HGPS cell (cell line): Measurements from ENCODE around the gene BORCS6.

- RRBS: 2% methylated on average over 27 of the region's 92 CpGs
These were observed 629 bp downstream of the RNF227 start for GRCh38 chr17:7915151-7916169.

DNA sequence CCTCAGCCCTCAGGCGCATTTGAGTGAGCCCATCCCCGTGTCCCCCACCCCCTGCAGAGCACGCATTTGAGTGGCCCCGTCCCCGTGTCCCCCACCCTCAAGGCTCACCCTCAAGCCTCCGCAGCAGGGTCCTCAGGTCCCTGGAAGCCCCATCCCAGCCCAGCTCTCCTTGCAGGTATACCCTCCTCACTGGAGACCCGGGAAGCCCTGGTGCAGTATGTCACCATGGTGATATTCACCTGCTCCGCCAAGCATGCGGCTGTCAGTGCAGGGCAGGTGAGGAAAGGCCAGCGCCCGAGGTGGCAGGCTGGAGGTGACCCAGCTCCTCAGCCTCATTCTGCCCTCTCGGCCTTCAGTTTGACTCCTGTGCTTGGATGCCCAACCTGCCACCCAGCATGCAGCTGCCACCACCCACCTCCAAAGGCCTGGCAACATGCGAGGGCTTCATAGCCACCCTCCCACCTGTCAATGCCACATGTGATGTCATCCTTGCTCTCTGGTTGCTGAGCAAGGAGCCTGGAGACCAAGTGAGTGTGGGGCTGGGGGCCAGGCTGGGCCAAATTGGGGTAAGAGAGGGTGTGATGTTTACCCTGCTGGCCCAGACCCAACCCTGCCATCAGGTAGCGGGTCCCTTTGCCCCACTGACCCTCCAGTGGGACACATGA is 8.7 kb downstream of the ALOX15B start:
- RRBS: no CpG with 5 or more reads among the region's 14 CpGs

- RRBS: no CpG with 5 or more reads among the region's 7 CpGs
These were observed 12.2 kb downstream of the ALOXE3 start for GRCh38 chr17:8105945-8106603.

DNA sequence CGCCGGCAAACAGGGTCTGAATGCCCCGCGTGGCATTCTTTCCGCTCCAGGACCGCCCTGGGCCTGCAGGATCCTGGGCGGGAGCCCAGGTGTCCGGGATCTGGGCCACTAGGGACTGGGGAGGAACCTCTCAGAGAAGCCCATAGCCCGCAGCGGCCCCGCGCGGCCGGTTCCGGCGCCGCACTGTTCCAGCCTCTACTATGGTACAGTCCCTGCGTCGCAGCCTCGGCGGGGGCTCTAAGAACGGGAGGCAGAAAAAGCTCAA is 361 bp upstream of the ALOXE3 start:
- RRBS: 3% methylated on average over 5 of the region's 22 CpGs

DNA sequence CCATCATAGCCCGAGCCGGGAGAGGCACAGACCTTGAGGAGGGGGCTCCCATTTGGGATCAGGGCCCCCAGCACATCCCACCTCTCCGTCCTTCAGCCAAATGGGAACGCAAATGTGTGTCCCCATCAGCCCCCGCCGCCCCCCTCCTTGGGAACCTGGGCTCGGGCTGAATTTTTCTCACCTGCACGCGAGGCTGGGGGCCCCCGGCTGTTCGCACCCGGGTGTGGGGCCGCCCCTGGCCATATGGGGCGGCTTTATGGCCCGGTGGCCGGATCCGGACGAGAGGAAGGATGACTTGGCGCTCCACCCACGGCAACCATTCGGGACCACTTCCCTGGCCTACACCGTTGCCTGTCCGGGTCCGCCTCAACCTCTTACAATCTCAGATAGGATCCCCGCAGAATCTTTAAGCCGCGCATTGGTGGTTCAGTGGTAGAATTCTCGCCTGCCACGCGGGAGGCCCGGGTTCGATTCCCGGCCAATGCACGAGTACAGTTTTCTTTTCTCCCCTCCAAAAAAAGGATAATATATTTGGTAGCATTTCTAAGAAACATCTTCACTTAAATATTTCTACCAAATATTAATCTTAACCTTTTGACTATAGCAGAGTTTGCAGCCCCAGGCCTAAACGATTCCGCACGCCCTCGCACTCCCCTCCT is 1.6 kb upstream of the HES7 start:
- RRBS: 3% methylated on average over 10 of the region's 38 CpGs

DNA sequence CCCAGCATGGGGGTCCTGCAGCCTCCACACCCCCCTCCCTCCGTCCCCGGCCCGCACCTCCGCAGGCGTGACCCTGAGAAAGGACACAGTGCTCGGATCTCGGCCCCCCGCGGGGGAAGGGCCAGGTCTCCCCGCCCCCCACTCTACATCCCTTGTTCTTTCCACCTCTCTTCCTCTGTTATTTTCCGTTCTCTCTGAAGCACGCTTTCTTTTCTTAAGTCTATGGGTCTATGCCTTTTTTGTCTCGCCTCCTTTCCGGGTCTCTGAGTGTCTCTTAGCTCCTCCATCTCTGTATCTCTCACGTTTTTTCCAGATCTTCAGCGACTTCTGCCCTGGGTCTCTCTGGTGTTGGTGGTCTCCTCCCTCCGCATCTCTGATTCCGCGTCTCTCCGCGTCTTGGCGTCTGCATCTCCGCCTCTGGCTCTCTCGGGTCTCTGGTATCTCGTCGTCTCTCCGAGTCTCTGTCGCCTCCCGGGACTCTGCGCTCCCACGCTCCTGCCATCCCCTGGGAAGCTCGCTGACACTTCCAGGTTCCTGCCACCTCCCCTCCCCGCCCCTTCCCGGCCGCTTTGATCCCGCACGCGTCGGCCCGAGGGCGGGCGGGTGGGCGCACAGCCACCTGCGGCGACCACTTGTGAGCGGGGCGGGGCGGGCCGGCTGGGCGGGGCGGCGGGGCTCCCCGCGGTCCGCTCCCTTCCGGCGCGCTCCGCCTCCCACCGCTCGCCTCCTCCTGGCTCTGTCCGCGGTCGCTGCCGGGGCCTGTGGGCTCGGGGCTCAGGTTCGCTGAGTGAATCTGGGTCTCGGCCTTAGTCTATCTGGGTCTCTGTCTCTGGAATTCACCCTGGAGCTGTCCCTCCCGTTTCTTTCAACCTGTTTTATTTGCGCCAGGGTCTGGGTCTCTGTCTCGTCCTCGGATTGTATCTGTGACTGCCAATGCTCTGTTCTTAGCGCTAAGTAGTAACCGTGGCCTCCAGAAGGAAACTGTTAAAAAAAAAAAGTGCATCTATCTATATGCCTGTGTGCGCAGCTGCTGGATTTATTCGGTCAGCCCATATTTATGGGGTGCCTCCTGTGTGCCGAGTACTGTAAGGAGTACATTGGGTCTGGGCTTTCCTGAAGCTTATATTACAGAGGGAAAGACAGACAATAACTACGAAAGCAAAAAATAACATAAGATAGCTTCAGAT is 2.5 kb upstream of the HES7 start:
- RRBS: 2% methylated on average over 27 of the region's 78 CpGs

DNA sequence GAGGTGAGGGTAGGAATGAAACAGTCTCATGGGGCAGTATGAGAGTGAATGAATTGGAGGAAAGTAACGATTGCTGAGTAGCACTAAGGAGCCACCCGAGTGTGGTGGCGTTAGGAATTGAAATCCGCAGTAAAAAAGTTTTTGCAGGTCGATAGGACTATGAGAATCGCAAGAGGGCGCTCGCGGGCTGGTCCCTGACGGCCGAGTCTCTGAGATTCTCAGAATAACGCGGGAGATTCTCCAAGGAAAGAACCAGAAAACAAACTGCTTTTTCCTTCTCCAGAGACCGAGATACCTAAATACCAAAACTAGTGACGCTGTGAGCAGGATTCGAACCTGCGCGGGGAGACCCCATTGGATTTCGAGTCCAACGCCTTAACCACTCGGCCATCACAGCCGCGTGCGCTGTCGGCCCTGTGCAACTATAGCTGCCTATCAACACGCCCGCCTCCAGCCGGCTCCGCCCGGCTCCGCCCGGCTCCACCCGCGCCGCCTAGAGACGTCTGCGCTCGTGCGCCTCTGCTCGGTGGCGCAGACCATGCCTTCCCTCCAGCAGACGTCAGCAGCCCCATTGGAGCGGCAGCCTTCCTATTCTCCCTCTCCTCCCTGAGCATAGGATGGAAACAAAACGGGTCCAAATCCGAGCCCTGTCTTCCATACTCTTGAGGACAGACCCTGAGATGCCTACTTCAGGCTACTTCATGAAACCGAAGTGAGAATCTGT is 13.5 kb downstream of the PER1 start:
- RRBS: no CpG with 5 or more reads among the region's 46 CpGs

DNA sequence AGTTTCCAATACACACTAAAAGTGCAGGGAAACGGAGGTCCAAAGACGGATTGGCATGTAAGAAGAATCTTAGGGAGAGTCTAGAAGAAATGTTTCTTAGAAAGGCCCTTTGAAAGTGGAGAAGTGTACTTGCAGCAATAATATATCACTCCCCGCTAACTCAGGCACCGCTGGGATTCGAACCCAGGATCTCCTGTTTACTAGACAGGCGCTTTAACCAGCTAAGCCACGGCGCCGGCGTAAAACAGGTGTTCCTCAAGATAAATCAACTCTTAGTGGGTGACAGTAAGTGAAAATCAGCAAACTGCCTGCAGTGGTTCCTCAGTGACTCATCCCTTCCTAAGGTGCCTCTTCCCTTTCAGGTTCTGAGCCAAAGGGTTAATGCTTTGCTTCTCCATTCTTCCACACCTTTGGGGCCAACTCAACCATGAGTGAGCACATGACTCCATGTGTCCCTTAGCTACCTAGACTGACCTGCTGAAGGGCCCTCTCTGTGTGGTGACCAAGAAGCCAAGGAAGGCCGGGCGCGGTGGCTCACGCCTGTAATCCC is 12.8 kb downstream of the PER1 start:
- RRBS: no CpG with 5 or more reads among the region's 14 CpGs

DNA sequence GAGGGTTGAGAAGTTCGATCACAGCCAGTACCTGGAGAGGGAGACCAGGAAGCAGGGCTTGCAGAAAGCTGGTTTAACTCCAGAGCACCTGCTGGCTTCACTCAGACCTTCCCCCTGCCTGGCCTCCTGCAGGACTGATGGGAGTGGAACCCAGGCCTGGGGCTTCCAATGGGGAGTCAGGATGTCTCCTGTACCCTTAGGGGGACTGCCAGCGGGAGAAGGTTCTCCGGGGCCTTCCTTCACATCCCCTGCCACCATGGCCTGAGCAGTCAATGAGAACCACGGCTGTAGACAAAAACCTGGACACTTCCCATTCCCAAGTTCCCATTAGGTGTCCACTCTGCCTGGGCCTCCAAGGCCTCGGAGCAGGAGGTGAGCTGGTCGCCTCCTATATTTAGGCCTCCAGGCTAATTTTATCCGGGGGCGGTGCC is 1.4 kb downstream of the PER1 start:
- RRBS: no CpG with 5 or more reads among the region's 8 CpGs

GRCh38 chr17:8189117-8190241 is at the start of gene BORCS6:
Gene BORCS6, minus strand, starts transcription at chr17:8190180.
- RRBS: 2% methylated on average over 61 of the region's 120 CpGs

DNA sequence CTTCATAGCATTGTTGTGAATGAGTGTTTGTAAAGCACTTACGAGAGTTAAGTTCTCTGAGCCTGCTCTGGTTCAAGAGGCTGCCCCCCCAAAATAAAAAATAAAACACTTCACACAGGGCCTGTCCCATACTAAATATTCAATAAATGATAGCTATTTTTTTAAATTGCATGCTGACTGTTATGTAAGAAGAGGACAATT is 15.6 kb upstream of the NDEL1 start:
- RRBS: no CpG with 5 or more reads among the region's 1 CpG

GRCh38 chr17:8469965-8470609 is 34.4 kb downstream of the NDEL1 start:
- RRBS: 86% methylated on average over 3 of the region's 15 CpGs

DNA sequence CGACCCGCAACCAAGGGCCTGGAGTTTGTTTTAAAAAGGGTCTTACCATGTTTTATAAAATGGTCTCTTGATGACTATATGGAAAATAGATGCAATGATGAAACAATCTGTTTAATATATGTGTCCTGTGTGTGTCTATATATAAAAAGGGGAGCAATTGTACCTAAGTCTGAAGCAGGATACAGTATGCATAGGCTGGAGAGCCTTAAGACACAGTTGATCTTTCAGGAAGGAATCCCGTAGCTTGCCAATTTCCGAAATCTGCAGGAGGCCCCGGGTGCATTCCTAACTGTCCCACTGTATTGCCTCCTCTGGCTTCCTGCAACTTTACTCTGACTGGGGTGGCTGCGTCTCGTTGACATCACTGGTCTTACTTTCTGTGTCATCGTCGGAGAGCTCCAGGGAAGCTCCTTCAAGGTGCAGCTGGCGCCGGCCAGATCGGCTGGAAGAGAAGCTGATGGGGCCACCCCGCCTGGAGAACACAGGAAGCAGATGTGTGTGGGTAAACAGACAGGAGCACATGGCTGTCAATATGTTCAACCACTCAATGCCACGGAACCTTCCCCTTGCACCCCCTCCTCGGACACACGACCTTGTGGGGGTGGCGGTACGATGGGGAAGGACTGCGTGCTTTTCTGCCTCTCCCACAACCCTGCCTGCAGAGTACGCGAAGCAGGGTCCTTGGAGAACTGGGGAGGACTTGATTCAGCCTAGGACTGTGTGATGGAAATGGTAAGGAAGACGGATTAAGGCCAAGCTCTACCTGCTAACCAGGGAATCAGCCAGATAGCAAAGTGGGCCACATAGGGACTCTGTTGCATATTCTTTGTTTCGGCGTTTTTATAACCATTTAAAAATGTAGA is 40.0 kb downstream of the NDEL1 start:
- RRBS: no CpG with 5 or more reads among the region's 24 CpGs

- RRBS: no CpG with 5 or more reads among the region's 10 CpGs
These were observed 9.1 kb downstream of the MYH10 start for GRCh38 chr17:8621375-8621960.

DNA sequence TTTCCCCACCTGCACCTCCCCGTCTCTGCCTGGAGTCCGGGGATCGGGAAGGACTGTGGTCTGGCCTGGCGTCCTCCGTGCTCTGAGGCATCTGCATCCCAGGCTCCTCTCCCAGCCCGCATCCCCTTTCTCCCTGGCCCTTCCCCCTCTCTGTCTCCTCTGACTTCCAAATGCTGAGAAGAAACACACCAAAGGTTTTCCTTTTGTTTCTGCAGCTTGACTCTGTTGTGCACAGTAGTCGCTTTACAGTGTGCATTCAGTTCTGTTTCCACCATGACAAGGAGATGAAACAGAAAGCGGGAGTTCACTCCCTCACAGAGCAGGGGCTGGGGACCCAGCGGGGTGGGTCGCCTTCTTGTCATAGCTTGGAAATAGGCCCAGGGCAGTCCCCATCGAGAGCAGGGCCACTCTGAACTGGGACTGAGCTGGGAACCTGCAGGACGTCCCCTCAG is 27.0 kb upstream of the PIK3R6 start:
- RRBS: 17% methylated on average over 2 of the region's 12 CpGs

DNA sequence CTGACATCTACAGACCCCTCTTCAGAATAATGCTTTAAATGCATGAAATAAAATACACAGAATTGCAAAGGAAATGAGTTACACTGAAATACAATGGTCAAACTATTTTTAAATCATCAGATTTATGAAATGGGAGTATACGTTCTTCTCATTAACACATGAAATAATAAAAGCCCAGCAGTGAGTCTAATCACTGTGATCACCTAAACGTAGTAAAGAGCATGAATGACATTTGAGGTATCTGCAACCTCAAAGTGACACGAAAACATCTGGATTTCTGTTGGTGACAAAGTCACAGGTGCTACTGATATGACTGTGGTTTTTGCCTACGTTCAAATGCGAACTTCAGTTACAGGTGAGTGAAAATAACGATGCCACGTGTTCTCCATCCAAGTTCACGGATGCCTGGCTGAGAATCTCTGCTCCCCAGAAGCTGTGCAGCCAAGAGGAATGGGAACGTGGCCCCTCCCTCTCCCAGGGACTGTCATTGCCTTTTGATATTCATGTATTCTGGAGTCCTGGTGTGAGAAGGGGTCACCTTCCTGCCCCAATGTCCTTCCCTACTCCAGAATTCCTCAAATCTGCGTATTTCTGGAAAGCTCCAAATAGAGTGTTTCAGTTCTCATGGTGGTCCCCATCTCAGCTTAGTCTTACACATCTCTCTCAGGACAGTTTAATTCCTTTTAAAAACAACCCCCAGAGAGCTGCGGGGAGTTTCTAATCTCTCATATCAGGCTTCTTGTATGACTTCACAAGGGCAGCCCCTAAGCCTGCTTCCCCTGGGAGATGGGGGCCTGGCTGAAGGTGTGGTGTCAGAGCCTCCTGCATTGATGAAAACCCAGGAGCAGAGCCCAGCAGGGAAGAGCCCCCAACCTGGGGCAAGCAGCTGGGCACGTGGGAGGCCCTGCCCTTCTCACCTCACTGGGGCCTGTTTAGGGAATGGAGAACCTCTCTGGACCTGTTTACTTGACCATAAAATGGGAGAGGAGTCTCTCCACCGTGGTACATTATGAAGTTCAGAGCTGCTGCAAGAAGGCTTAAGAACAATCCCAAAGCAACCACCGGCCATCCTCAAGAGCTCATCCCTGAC is 25.8 kb downstream of the PIK3R5 start:
- RRBS: no CpG with 5 or more reads among the region's 14 CpGs

DNA sequence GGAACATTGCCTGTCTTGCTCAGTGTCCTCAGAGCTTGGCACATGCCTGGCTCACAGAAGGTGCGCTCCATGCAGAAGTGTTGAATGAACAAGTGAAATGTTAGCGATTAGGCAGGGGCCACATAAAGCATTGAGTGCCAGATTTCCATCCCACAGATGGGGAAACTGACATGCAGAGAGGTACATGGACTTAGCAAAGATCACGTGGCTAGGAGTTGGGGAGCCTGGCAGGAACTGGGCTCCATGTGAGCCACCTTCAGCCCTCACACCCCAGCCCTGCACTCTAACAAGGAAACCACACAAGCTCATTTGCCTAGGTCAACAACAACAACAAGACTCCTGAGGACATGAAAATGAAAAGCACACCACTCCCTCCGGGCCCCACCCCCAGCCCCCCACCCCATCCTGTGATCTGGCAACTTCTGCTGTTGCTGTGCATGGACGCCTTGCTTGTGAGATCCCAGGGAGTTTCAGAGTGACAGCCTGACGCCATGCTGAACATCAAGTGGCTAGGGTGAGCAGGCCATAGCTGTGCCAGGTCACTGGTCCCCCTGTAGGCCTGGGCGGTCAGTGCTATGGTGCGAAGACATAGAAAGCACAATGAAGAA is 4.9 kb downstream of the PIK3R5 start:
- RRBS: no CpG with 5 or more reads among the region's 8 CpGs

- RRBS: 71% methylated on average over 4 of the region's 24 CpGs
These were observed 1.4 kb upstream of the PIK3R5 start for GRCh38 chr17:8966462-8967700.

- RRBS: no CpG with 5 or more reads among the region's 7 CpGs
These were observed 7.0 kb downstream of the NTN1 start for GRCh38 chr17:9028299-9028774.

DNA sequence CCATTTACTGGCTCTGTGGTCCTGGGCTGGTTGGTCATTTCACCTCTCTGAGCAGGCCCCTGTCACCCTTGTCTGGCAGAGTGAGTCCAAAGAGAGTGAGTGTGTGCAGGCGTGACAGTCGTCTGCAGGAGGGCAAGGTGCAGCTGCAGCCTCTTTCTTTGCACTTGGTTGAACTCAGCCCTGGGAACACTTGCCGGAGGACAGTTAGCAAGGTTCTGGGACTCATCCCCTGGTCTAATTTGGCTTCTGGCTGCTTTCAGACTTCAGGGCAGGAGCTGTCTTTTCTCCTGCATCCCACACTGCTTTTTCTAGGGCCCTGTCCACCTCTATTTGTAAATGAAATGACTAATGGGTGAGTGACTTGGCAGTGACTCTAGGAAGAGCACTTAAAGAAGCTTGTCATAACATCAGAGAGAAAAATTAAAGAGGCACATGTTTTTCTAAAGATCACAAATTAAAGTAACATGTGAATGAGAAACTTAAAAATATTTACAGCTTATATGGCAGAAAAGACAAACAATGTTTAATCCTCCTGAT is 137.4 kb downstream of the NTN1 start:
- RRBS: no CpG with 5 or more reads among the region's 3 CpGs